HT1080 (cell line): Measurements from ENCODE around the genes CPEB1, SH3GL3 and SEC11A.

DNA sequence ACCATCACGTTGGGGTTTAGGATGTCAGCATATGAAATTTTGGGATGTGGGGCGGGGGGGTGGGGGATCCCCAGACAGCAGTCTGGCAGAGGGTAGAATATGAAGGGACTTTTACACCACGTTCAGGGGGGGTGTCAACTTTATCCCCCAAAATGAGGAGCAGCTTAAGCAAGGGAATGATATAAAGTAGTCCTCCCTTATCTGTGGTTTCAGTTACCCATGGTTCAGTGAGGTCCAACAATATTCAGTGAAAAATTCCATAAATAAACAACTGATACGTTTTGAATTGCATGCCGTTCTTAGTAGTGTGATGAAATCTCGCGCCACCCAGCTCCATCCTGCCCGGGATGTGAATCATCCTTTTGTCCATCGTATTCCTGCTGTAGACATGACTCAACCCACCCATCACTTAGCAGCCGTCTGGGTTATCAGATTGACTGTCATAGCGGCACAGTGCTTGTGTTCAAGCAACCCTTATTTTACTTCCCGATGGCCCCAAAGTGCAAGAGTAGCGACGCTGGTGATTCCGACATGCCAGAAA lies 47.8 kb upstream of the MEX3B start:
RAMPAGE:
- cytosol, long total RNA: start-site peak on the plus strand centred at position 445 of the sequence, 90 bp wide, 103 and 127 reads in 2 replicates
- long total RNA: start-site peak on the plus strand centred at position 408 of the sequence, 16 bp wide, 46 reads
- nucleus, long total RNA: start-site peak on the plus strand centred at position 454 of the sequence, 108 bp wide, 517 and 140 reads in 2 replicates

RAMPAGE:
- cytosol, long total RNA: no peak
- long total RNA: no peak
- nucleus, long total RNA: no peak
These were observed 66.7 kb downstream of the EFL1 start for GRCh38 chr15:82195744-82196246.

DNA sequence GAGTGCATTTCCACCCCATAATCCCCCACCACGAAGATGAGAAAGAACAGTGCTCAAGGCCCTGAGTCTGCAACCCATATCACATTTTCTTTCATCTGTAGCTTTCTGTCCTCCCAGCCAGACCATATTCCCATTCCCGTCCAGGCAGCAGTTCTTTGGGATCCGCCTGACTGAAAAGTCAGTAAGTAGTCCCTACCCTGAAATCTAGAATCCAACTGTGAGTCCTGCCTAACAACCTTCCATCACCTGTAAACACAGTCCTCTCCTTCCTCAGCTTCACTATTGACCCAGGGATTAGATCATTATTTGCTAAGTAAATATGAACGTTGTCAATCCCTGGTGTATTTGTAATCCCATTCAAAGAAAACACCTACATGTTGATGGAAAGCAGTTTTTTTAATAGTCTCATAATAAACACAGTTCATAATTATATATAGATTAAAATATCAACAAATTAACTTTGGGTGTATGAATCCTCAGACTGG lies 682 bp downstream of the SAXO2 start:
RAMPAGE:
- cytosol, long total RNA: no peak
- long total RNA: no peak
- nucleus, long total RNA: no peak

DNA sequence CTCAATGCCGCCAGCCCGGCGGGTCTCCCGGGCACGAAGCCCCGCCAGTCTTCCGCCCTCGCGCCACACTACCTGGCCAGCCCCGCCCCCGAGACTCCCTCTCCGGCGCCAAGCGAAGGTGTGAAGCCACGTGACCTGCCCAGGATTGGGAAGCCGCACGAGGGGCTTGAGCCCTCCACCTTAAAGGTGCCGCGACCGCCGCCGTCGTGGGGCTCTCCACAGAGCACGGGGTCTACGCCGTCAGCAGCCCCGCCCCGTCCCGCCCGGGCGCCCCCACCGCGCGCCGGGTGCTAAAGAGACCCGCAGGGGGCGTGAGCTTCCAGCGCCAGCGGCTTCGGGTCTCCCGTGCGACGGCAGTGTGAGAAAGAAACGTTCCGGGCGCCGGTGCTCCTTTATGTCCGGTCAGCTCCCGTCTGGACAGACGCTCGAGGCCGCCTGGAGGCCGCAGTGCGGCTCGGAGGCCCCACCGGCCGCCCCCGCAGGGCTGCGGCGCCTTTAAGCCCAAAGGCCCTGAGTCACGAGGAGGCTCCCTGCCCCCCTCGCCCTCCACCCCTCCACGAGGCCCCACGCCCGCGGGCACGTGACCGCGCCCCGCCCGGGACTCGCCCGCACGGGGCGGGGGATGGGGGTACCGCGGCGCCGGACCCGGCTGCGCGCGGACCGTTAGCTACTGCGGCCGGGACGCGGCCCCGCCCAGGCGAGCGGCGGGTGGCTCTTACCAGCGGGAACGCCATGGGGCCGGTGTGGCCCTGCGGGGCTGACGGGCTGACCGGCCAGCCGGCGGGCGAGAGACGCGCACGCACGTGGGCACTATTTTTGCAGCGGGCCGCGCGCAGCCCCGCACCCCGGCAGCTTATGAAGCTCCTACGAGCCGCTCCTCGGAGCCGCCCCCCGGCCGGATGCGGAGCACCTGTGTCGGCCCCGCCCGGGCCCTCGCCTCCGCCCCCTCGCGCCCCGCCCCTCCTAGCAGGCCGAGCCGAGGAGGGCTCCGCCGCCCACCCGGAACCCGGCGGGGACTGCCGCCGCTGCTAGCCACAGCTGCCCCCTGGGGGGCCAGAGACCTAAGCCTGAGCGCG lies at the start of gene CPEB1:
Gene CPEB1, minus strand, starts transcription at position 227 of the 1,076 bp plus-strand sequence.
RAMPAGE:
- cytosol, long total RNA: no peak
- long total RNA: no peak
- nucleus, long total RNA: no peak

RAMPAGE:
- cytosol, long total RNA: no peak
- long total RNA: no peak
- nucleus, long total RNA: no peak
These were observed 6.0 kb upstream of the C15orf40 start for GRCh38 chr15:83017004-83018267.

DNA sequence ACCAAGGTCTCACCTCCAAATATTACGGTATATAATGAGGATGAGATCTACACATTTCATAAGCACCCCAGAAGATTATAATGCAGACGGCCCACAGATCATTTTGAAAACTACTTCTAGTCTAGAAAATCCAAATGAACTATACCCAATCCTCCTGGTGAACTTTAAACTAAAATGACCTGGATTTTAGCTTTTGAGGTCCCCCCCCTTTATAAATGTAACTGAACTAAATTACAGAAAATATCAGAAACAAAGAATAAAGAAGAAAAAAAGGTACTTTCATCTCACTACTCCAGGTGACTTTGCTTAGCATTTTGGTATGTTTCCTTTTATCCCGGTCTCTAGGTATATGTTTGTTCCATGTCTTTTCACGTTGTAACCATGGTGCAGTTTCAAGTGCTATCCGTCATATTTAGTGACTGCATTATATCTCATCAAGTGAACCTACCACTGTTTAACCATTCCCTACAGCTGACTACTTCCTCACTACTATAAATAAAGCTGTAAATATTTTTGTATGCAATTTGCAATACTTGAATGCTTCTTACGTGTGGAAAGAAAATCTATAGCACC lies 2.3 kb downstream of the BTBD1 start:
RAMPAGE:
- cytosol, long total RNA: no peak
- long total RNA: no peak
- nucleus, long total RNA: no peak

DNA sequence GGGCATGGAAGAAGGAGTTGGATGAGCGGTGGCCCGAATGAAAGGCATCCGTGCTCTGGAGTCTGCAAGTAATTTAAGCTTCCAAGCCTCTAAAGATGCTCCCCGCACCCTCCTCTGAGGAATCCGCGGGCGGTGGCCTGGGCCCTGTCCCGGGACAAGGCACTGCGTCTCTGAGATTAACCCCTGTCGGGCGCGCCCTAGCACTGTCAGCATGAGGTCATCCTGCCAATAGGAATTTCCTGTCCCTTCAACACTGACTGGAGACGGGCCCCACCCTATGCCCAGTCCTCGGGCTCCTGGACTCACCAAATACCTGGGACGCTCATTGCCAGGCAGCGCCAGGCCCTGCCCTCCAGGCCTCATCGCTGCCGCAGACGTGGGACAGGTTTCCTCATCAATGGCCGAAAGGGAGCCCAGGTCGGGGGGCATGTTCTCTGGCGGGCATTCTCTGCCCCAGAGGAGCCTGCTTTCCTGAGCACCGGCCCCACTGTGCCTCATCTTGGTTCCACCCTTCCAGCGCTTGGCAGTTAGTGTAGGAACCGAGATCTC lies 67.6 kb upstream of the SH3GL3 start:
RAMPAGE:
- cytosol, long total RNA: no peak
- long total RNA: no peak
- nucleus, long total RNA: no peak

DNA sequence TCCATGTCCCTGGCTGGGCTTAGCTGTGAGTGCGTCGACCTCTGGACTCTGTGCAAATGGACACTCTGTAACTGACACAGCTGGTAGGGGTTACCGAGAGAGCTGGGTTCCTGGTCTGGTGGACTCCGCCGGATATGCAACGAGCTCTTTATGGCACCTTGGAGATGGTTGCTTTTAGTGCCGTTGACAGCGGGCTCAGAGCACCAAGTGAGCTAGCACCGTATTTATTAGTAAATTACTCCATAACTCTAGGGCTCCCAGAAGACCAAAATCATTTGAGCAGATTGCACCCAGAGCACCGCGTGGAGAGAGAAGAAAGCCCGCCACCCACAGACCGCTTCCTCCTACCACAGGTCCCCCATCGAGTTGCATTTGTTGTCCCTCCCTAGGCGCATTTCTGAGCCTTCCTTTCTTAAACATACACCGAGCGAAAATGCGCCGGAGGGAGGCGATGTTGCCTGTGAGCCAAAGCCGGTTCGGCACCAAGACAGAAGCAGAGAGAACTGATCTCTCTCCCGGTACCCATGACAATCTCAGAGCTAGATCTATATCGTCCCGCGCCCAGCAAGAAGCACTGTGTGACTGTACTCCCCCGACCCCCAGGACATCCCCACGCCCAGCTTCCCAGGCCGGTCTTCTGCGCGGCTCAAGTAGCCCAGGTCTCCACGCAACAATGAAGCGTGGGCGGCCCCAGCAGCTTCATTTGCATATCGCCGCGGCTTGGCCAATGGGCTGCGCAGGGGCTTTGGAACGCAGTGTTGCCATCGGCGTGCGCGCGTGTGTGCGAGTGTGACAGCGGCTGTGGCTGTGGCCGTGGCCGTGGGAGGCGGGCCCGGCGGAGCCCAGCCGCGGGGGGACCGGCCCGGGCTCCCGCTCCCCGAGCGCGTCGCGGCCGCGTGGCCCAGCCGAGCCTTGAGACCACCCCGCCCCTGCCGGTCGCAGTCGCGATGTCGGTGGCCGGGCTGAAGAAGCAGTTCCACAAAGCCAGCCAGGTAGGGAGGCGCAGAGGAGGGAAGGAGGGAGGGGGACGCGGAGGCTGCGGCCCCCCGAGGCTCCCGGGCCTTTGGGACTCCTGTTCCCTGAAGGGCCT lies at the start of gene SH3GL3:
Gene SH3GL3, plus strand, starts transcription at position 755 of the 1,090 bp plus-strand sequence.
RAMPAGE:
- cytosol, long total RNA: no peak
- long total RNA: no peak
- nucleus, long total RNA: no peak

DNA sequence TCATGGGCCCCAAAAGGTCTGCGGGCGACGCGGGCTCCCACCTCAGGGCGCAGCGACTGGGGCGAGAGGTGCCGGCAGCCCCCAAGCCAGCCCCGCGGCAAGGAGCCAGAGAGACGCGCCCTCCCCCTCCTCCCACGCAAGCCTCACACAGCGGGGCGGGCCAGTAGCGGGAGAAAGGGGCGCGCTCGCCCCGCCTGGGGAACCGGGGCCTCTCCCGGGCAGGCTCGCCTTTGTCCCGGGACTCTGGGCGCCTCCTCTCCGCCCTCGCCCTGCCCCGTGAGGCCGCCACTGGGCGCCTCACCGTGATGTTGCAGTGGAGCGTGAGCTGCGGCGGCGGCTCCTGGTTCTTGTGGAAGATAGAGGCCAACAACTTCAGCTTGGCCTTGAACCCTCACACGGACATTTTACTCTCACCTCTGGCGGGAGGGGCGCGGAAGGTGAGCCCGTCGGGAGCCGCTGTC lies 100.6 kb upstream of the ZSCAN2 start:
RAMPAGE:
- cytosol, long total RNA: no peak
- long total RNA: no peak
- nucleus, long total RNA: no peak

DNA sequence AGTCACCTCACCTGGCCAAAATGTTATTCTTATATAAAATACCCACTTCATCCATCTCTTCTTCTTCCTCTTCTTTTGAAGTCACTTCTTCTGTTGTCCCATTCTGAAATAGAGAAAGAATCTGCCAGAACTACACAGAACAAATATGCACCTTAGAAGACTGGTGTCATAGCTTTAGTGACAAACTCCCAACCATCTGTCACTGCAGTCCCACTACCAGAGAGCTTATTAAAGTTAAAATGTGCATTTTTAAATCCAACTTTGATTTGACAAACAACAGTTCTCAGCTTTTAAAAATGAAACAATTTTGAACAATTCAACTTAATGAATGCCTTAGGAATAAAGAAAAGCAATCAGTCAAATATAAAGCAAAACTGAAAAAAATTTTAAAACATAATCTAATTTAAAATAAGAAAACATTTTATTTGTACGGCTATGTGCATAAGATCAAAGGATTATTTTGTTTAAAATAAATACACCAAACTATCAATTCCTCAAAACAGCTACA lies 54.6 kb upstream of the ZSCAN2 start:
RAMPAGE:
- cytosol, long total RNA: no peak
- long total RNA: no peak
- nucleus, long total RNA: no peak

GRCh38 chr15:84616269-84616482 lies 15.4 kb downstream of the ZSCAN2 start:
RAMPAGE:
- cytosol, long total RNA: no peak
- long total RNA: no peak
- nucleus, long total RNA: no peak

DNA sequence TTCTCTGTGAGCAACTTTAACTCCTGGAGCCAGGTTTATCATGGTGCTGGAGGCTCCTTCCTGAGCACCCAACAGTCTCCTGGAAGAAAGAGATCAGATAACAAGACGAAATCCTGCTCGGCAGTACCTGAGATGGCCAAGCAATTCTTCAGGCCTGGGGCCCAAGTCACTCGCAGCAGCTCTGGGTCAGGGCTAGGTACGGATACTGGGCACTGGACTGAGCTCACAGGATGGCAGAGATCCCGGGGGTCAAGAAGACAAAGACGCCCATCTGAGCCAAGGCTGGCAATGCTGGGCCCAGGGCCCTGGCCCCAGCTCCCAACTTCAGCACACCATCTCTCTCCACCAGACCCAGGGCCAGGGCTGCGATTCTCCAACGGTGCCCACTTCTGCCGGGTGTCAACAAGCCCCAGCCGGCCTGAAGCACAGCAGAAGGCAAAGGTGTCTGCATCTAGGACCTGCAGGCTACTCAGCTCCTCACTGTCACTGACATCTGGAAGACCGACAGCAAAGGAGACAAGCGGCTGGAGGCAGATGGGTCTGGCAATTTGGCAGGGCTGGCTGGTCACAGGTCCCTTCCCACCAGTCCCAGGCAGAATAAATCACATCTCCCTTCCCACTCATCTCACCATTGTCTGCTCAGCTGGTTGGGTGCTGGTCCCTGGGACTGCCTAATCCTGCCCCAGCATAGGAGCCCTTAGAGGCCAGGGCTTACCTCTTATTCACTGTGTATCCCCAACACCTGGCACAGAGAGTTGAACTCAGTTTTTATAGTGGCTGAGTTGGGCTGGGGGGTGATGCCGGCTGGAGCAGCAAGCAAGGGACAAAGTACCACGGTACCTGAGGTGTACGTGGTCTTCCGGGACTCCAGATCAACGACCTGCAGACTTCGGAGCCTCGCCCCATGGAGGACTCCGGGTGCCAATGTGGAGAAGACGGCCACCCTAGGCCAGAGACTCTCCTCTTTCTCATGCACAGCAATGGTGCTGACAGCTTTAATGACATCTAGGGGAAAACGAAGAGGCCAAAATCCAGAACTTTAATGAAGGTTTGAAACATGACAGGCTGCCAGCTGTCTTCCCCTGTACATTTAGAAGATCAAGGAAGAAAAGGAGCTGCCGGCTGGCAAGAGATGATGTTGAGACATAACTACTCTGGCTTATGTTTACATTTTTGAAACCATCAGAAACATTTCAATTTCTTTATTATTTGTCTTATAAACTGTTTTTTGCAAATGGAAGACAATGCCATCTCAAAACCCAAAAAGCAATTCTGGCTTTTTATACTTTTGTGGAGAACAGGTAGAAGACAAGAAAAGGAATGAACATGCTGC lies 8.3 kb downstream of the WDR73 start:
RAMPAGE:
- cytosol, long total RNA: no peak
- long total RNA: no peak
- nucleus, long total RNA: no peak

DNA sequence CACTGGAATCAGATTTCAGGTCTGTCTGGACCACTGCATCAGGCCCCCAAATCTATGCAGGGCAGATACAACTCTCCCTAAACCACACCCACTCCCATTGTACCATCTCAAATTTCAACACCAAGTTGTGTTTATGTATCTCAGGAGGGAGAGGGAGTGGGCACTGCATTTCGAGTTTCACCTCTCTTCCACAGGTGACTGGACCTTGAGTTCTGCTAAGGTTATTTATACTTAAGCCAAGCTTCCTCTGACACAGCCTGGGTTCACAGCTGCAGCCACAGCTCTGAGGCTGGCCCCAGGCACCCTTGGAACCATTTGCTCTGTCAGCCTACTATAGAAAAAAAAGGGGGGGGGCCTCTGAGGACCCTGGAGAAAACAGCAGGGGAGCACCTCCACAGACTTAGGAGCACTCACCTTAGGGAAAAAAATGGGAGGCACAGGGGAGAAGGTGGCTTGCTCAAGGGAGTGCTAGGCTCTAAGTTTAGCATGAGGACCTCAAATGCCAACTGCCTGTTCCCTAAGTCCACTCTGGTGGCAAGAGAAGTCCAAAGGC lies 2.2 kb upstream of the NMB start:
RAMPAGE:
- cytosol, long total RNA: no peak
- long total RNA: no peak
- nucleus, long total RNA: no peak

DNA sequence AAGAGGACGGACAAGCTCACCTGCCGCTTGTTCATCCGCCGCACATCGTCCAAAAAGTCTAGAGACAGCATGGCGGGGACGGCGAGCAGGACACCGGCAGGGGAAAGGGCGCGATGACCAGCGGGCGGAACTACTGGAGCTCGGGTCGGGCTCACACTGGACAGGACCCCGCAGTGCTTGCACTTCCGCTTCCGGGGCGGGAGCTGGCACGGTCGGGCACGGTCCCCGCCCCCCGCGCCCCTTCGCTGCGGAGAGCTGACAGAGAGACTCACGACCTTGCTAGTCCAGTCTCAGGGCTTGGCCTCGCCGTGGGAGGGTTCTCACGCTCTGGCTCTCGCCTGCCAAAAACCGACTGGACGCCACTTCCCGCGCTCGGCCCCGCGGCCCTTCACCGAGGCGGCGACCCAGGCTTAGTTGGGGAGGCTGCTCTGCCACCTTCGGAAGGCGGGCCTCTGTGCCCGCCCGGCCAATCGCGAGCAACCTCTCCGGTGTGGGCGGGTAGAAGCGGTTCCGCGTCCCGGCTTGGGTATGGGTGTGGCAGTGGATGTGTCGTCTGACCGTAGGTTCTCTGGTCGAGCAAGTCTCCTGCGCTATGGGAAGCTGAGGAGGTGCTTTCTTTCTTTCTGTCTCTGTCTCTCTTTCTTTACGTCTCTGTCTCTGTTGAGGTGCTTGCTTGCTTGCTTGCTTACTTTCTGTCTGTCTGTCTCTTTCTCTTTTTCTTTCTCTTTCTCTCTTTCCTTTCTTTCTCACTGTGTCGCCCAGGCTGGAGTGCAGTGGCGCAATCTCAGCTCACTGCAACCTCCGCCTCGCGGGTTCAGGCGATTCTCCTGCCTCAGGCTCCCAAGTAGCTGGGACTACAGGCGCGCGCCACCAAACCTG lies at the start of gene SEC11A:
Gene SEC11A, minus strand, starts transcription at position 135 of the 879 bp plus-strand sequence.
RAMPAGE:
- cytosol, long total RNA: start-site peak on the minus strand centred at position 119 of the sequence, 121 bp wide, 1,144 and 1,353 reads in 2 replicates; start-site peak on the minus strand centred at position 421 of the sequence, 46 bp wide, 552 and 780 reads in 2 replicates
- long total RNA: start-site peak on the minus strand centred at position 119 of the sequence, 121 bp wide, 1,147 reads; start-site peak on the minus strand centred at position 426 of the sequence, 41 bp wide, 232 reads
- nucleus, long total RNA: no peak

GRCh38 chr15:84791589-84792173 lies 25.5 kb upstream of the ALPK3 start:
RAMPAGE:
- cytosol, long total RNA: no peak
- long total RNA: no peak
- nucleus, long total RNA: no peak

GRCh38 chr15:84818587-84819157 lies 1.5 kb downstream of the ALPK3 start:
RAMPAGE:
- cytosol, long total RNA: no peak
- long total RNA: no peak
- nucleus, long total RNA: no peak

GRCh38 chr15:84821289-84822325 lies 4.5 kb downstream of the ALPK3 start:
RAMPAGE:
- cytosol, long total RNA: no peak
- long total RNA: no peak
- nucleus, long total RNA: no peak

DNA sequence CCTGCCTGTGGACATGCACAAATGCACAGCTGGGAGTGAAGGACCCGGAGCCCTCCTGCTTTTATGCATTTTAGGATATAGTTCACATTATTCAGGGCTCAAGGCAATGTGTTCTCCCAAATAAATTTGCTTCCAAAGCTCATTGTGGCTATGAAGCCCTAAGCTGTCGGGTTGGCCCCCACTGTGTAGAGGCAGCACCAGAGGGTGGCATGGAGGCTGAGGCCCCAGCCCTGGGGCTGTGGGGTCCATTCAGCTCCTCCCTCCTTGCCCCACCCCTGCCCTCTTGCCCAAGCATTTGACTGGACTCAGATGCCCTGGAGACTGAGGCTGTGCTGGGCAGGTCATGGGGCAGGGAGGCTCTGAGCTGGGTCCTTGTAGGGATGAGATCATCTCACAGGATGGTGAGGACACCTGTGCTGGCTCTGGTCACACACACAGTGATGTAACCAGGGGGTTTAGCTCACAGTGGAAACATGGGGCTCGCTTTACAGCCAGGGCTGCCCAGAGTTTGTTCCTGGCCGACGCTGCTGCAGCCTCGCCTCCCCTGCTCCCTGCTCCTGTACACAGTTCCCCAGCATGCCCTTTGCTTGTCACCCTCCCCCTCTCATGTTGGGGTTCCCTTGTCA lies 17.8 kb downstream of the ALPK3 start:
RAMPAGE:
- cytosol, long total RNA: no peak
- long total RNA: no peak
- nucleus, long total RNA: no peak

DNA sequence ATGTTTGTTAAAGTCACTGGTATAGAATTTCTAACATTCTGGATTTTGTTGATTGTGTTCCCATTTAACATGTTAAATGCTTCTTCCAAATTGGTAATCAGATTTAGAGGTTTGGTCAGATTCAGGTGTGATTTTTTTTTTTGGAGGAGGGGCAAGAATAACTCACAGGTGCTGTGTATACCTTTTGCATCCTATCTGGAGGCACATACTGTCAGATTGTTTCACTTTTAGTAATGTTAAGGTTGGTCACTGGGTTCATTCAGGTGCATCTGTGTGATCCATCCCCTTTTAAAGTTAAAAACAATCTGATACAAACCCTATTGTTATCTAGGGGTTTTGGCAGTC lies 23.3 kb upstream of the SLC28A1 start:
RAMPAGE:
- cytosol, long total RNA: no peak
- long total RNA: no peak
- nucleus, long total RNA: no peak

RAMPAGE:
- cytosol, long total RNA: no peak
- long total RNA: no peak
- nucleus, long total RNA: no peak
These were observed 20.0 kb downstream of the SLC28A1 start for GRCh38 chr15:84904416-84904895.